Right common carotid artery plus branches (tissue), 1 donor: ENCODE results near the gene MGAT4D.

GRCh38 chr4:140253503-140253880 lies 99.5 kb upstream of the MAML3 start:
- PRO-cap = no peak

DNA sequence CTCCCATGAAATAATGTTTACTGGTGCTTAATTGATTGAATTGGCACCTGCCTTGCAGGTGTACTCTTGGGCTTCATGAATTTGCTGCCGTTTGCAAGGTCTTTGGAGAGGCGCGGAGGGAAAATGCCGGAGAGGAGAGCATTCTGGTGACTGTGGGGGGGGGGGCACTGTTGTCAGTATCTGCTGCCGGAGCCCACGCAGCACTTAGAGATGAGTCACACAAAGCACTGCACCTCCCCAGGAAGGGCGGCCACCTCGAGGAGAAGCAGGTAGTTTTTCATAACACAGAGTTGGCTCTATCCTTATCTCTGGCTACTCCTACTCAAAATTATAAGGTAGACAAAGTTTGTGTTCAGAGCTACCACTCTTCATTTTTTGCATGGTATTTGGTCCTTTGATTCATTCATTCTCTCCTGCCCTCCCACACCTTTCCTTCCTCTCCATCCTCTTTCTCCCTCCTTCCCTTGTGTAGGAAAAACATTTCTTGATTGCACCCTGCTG lies 76.3 kb upstream of the SCOC start:
- PRO-cap = no peak

GRCh38 chr4:140372418-140373228 lies 823 bp upstream of the SCOC start:
- PRO-cap = no peak

- PRO-cap = no peak
Observed at GRCh38 chr4:140497439-140498639, at the start of gene MGAT4D. Gene MGAT4D (minus strand): TSS chr4:140498293.

DNA sequence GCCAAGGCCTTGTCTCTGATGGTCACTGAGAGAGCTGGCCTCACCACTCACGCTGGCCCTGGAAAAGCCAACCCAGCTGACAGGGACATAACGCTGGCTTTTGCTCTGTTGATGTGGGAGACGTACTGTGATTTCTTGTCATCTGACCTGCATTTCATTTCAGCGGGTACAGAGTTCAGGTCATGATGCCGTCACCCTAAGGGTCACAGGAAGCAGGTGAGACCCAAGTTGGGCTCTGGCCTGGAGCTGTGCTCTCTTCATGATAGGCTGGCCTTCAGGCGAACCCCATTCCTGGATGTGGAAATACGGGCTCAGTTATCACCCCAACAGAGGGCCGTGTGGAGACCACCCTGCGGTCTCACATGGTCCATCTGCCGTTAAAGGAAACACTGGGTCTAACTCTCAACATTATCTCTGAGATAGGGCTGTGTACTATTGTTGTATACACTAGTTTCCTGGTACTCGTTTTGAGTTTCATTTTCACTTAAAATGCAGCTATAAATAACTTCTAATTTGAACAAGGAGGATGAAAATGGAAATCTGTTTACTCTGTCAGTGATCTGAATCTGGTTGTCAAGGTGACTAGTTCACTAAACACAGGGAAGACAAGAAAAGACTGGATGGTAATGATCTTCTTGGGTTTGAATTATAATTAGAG lies 89.2 kb downstream of the TBC1D9 start:
- PRO-cap = no peak

DNA sequence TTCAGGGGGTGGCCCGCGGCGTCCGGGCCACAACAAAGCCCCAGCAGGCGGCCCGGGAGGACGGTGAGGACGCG lies 162 bp downstream of the TBC1D9 start:
- PRO-cap = bidirectional peak, plus-strand start at position 58 of the sequence, minus-strand start outside the sequence

GRCh38 chr4:140809632-140810227 lies 53.5 kb upstream of the TBC1D9 start:
- PRO-cap = no peak

- PRO-cap = no peak
Observed at GRCh38 chr4:140850027-140850337, 93.8 kb upstream of the TBC1D9 start.

DNA sequence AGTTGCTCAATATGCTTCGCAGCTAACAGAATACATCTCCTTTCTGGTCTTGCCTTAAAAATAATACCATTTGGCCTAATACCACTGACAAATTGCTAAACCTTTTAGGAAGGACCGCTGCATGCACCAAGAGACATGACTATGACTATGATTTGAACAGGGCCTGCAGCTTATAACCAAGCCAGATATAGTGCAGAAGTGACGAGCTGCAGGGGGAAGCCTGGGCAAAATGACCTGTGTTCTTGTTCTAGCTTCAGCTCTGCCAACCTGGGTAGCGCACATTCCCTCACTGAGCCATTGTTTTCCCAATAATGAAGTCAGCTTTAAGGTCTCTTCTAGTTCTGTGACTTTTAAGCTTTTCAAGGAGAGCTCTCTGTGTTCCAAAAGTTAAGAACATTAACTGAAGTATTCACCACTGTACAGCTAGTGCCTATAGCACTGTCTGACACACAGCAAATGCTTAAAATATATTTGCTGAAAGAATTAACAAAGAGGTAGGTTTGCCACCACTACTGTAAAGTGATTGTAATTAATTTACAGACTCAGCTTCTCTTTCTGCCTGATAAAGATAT lies 130.7 kb downstream of the RNF150 start:
- PRO-cap = bidirectional peak, plus-strand start at position 396 of the sequence, minus-strand start at position 143 of the sequence

DNA sequence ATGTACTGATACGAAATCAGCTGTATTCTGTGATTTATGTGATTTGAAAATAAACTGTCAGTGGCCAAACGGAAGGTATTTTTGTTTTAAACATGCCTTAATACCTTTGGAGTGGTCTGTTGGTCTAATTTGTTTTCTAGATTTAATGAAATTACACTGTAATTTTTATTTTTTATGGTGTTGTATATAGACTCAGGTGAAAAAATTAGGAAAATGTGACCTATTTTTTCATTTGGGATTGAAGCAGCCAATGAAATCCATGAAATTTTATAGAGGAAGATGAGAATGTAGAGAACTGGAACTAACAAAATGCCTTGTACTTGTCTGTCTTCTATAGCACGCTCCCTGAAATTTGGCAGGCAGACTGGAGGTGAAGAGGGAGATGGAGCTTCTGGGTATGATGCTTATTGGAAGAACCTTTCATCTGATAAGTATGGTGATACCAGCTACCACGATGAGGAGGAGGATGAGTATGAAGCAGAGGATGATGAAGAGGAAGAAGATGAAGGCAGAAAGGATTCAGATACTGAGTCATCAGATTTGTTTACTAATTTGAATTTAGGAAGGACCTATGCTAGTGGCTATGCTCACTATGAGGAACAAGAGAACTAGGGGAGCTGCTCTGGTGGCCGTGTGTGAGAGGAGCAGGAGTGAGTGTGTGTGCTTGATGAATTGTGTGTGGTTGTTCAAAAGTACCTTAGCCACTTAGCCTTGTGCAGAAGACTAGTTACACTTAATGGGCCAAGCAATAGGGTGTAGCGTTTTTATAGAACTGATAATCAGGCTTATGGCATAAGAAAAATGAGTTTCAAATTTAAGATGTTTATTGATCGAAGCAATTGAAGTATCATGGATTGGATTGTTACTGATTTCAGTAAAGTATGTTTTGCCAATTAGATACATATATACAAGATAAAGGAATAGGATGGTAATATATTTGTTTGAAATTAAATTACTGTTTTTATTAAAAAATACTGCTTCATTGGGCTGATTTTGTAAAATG lies 13.0 kb downstream of the ZNF330 start:
- PRO-cap = no peak

DNA sequence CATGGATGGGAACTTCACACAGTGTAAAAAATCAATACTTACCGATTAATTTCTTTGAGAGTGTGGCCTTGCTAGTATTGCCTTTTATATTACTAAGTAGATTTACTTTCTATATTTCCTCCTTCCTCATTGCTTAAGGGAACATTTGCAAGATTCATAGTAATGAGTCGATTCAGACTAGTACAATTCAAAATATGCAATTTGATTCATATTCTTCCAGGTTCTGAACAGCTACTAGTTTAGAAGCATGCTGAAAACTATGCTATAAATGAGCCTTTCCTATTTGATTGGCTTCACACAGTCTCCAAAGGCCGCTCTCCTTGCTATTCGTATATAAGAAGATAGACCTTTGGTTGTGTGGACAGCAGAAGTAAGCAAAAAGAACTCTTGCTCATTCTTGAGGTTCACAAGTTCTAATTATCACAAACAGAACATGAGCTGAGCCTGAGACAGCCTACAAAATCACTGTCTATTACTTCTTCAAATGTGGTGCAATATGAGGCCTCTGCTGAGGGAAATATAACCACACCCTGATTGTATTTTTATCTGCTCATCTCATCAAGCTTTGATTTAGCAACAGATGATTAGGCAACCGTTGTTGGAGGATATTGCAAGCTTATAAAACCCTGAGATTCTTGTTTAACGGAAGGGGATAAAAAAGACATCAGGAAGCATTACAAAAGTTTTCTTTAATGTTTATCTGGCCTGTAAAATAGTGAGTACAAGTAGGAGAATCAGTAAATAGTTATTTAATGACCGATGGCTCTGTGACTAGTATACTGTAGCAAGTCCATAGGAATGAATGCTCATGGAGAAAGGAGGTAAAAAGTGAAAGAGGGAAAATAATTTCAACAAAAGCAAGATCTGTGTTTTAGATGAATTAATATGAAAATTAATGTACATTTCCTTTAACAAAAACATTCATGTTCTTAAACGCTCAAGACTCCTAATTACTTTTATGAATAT lies 108.4 kb downstream of the ZNF330 start:
- PRO-cap = no peak

DNA sequence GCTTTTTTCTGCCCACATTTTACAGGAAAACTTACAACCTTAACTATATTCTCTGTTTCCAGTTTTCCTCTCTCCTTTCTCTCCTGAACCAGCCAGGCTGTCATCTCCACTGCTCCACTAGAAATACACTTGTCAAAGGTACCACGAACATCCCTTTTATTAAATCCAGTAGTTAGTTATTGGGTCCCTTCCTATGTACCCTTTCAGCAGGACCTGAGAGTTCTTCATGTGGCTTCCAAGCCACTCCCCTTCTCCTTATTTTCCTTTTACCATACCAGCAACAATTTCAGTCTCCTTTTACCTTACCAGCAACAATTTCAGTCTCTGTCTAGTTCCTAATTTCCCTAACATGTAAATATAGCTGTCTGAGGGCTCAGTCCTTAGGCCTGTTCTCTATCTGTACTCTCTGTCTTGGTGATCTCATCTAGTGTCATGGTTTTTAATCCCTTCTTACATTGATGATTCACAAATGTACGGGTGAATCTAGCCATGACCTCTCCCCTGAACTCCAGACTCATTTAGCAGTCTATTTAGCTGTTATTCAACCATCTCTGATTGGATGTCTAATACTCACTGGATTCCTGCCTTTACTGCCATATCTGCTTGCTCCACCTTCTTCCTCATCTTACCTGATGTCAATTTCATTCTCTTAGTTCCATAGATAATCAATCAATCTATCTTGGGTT lies 7.1 kb downstream of the IL15 start:
- PRO-cap = no peak

GRCh38 chr4:141646968-141647560 lies 10.7 kb downstream of the IL15 start:
- PRO-cap = no peak

DNA sequence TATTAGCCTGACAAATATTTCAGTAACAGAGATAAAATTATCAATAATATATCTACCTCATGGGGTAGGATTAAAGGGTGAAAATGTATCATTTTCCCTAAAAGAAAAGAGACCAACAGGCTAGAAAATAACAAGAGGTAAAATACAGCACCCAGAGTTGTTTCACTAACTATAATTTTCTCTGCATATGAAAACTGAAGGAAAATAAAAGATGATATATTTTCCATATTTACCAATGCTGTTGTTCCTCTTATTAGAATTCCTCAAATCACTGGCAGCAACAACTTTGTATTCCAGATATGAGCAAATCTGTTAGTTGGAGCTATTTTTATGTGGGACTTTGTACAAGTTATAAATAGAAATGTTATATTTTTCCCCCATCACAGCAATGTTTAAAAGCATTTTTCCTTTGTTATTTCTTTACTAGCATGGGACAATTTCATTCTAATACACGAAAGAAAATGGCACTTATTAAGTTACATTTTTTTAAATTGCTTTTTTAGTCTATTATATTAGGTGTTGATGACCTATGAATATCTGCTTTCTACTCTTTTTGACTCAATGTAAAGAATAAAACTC lies 540.4 kb downstream of the INPP4B start:
- PRO-cap = unidirectional peak, minus-strand start at position 273 of the sequence; unidirectional peak, minus-strand start at position 301 of the sequence

DNA sequence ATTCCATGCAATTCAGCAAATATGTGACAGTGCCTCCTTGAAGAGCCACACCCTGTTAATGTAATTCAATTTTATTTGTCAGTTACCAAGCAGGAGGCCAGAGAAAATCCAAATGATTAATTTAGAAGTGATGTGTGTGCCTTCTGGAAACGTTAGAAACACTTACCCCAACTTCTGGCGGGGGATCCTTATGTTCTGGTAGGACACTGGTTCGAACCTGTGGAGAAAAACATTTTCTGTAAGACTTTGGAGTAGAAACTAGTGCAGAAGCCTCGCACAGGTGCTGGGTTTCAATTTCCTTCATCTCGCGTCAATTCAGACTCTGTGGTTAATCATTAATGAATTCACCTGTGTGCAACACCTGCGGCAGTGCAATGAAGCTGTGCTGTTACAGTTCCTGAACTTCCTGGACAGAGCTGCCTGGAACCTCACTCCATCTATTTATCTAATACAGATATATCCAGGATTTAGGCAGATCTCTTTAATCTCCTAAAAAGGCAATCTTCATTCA lies 531.5 kb downstream of the INPP4B start:
- PRO-cap = no peak

GRCh38 chr4:142351861-142352694 lies 494.0 kb downstream of the INPP4B start:
- PRO-cap = no peak

DNA sequence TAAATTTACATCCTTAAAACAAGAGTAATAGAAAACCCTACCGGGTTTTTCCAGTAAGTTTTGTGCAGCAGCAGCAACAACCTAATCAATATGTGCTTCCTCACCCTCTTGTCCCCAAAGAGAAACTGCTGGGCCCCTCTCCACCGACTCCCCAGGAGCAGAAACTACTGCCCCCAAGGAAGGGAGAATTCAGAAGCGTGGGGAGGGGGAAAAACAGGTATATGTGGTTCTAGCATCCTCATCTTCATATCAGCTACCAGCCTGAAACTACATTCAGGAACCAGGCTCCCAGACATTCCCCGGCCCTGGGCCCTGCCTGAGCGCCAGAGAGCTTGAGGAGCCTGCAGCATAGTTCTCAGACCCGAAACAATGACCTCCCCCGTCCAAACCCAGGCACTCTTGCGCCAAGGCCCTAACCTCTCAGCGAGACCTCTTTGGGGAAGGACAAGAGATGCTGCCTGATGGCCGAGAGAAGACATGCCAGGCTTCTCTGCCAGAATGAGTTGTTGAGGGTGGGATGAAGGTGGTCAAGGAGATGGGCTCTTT lies 941 bp downstream of the INPP4B start:
- PRO-cap = no peak

DNA sequence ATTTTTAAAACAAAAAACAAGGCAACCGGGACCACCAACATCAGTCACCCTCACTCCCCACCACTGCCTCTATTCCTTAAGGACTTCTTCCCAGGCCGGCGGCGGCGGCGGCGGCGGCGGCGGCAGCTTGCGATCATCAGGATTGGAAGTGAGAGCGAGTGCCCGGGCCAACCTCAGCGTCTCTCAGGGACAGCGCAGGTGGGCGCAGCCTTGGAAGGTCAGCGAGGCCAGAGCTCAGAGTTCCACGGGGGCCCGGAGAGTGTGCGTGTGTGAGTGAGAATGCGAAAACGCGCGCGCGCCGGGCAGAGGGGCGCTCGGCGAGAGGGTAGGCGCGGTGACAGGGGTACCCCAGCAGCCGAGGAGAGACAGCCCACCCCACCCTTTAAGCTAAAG lies 472 bp downstream of the INPP4B start:
- PRO-cap = no peak

- PRO-cap = no peak
Observed at GRCh38 chr4:143186162-143186674, 1.5 kb downstream of the USP38 start.

DNA sequence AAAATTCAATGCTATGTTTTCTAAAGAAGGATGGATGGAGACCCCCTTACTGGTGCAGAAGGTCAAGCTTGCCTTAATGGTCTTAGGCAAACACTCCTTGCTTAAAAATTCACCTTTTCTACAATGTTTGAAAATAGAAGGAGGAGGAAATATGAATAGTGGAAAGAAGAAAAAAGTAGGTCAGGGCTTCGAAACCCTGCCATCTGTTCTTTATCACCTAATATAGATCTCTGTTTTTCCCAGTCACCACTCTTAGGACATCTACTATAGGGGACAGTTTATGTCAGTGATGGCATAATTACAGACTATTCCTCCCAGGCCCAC lies 39.7 kb upstream of the GAB1 start:
- PRO-cap = no peak